A673 (cell line): ENCODE data around the genes SLC14A1, RNF165 and SMAD2.

- PRO-cap = no peak
Measured at GRCh38 chr18:44709476-44710091, 28.9 kb downstream of the SETBP1 start.

DNA sequence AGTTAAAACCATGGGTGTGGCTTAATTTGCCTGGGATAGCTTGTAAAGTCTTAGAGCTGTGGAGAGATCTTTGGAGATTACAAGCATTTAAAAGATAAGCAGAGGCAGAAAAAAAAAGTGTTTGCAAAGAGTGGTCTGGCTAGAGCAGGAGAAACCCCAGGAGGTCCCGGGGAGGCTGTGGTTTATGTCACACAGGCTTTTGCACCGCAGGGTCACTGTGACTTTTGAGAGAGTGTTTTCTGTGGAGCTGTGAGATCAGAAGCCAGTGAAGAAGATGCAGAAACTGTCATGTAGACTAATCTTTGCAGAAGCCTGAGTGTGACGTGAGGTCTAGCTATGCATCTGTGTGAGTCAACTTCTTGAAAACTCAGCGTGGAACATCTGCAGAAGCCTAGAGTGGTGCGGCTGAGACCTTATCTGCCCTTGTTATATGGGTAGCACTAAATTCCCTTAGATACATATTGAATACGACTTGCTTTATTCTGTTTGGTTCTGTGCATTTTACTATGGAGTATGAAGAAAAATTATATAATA lies 49.1 kb downstream of the SETBP1 start:
- PRO-cap = no peak

DNA sequence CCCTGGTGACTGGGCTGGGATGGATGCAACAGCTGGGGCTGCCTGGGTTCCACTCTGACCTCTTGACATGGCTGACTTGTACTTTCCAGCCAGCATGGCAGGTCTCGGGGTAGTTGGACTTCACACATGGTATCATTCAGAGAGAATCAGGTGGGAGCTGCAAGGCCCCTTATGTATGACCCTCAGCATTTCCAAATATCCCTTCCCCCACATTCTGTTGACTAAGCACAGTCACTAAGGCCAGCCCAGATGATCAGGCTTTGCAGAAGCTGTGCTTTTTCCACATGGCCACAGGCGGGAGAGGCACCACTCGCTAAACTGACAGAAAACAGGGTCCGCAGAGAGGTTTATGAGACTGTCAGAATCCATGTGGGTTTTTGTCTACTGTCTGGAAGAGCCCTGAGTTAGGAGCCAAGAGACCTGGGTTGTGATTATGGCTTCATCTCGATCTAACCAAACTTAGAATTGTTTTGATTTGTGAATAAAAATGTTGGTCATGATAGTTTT lies 50.4 kb downstream of the SETBP1 start:
- PRO-cap = no peak

- PRO-cap = no peak
Measured at GRCh38 chr18:44743891-44745240, 63.7 kb downstream of the SETBP1 start.

- PRO-cap = no peak
Measured at GRCh38 chr18:44816603-44817045, 135.9 kb downstream of the SETBP1 start.

DNA sequence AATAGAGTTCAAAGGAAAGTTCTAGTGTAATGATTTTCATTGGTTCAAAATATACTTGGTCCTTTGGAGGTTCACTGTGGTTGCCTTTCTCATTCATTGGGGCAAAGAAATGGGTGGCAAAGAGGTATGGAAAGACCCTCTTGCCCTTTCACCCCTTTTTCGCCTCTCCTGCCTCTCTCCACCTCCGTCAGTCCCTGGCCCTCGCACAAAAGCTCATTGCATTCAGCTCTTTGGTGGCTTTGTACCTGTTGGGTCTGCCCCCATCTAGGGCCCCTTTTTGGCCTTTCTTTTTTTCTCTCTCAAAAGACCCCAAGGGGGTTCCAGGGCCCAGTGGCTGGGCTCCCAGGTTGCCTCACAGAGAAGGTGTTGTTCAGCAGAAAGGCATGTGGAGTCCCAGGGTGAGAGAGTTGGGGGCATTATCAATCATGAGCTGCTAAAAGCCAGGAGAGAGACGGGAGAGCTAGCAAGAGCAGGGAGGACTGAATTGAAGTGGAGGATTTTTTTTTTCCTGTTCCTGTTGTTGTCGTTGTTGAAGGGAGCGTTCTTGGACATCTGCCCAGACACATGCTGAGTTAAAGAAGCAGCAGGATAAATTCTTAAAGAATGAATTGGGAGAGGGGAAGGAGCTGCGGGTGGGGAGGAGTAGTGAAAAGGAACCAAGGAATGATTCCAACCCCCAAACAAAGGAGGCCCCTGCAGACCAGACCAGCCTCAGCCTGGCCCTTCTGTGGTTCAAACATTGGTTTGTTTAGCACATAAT lies 145.6 kb downstream of the SETBP1 start:
- PRO-cap = unidirectional peak, plus-strand start at position 446 of the sequence; bidirectional peak, plus-strand start at position 599 of the sequence, minus-strand start at position 491 of the sequence

DNA sequence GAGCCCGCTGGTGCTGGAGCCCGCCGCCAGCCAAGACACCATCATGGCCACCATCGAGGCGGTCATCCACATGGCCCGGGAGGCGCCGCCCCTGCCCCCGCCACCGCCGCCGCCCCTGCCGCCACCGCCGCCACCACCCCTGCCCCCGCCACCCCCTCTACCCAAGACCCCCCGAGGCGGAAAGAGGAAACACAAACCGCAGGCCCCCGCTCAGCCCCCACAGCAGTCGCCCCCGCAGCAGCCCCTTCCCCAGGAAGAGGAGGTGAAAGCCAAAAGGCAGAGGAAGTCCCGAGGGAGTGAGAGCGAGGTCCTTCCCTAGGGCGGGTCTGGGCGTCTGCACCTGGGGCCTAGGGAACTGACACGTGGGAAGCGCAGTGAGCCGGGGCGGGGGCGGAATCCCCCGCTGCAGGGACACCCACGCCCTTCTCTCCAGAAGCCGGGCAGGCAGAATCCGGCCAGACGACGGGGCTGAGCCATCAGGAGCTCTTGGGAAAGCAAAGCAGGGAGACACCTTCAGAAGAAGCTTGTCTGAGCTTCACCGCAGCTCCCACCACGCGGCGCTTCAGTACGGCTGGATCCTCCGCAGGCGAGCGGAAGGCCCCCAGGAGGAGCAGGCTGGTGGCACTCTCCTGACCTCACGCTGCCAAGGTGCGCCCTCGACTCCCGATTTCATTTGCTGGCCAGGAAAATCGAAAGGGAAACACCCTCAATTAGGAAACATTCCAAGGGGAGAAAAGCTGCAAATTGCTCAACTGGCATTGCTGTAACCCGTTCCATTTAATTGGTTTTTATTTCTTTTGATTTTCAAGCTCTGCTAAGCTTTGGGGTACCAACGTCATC lies 382.9 kb downstream of the SETBP1 start:
- PRO-cap = no peak

DNA sequence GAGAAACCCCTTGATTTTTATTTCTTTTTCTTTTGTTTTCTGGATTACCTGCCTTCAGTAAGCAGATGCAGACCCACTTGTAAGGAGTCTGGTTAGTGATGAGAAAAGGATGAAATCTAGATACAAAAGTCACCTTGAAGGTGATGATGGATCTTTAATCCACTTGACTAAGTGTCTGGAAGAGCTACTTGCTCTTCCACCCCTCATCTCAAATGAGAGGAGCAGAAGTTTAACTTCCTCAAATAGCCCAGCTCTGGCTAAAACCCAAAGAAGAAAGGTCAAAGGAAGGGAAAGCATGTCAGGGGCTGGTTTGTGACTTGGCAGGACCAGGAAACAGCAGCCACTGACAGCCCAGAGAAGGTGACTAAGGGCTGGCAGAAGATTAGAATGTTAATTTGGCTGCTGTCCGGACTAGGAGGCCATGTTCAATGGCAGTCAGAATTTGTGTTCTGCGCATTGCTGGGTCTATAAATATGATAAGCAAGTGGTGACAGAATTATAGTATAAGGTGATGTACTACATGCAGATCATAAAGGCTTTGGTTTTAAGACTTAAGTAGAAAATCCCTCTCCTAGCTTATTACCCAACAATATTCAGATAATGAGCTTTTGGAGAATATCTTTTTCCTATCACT lies 386.2 kb downstream of the SETBP1 start:
- PRO-cap = no peak

DNA sequence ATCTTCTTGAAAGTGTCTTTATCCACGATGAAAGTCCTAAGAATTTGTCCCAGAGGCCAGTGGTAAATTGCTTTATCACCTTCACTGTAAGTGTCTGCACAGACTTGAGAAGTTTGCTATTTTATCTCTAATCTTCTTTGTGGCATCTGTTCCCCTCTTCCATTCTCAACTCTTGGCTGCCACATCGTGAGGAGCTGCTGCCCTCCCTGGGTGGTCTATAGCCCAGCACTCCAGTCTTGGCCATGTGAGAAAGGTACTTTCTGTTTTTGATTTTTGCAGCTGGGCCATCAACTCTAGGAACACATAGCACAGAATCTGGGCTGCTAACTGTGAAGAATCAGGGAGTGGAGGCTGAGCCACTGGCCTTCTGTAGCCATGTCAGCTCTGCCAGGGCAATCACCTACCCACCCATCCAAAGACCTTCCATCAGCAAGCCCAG lies 45.5 kb downstream of the SLC14A2 start:
- PRO-cap = no peak

DNA sequence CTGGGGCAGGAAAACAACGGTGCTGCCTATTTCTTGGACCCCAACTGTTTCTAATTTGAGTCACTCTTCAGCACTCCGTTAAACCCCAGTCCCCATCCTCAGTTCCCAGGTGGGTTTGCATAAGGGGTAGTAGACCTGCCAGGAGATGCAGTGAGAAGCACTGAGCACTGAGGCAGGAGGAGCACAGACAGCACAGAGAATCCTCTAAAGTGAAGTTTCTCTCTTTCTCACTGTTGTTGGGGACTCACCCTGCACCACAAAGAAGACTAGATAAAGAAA lies 37.3 kb upstream of the SLC14A1 start:
- PRO-cap = no peak

GRCh38 chr18:45723975-45724326 lies at the start of gene SLC14A1:
Gene SLC14A1 (plus strand): TSS chr18:45724181.
- PRO-cap = no peak

DNA sequence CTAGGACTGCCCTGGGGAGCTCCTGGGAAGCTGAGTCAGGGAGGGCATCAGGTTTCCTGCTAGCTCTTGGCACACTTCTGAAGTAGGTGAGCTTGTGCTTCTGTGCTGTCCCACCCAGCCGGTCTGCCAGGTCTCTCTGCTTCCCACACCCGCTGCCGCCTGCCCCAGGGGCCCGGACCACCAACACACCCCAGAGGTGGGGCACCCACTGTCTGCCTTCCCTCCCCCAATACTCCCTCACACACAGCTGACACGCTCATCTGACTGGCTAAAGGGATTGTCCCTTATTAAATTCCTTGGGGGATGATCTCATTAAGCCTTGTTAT lies 21.0 kb upstream of the C18orf25 start:
- PRO-cap = no peak

DNA sequence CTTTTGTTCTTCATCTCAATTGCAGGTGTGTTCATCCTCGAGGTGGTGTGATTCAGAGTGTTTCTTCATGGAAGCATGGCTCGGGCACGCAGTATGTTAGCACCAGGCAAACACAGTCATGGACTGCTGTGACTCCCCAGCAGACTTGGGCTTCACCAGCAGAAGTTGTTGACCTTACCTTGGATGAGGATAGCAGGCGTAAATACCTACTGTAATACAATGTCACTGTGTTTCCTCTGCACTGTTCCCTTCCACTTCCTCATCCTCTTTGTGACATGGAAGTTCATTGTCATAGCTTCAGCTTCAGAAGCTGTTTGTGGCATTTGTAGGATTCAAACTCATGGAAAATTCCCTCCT lies 70.9 kb upstream of the RNF165 start:
- PRO-cap = no peak

DNA sequence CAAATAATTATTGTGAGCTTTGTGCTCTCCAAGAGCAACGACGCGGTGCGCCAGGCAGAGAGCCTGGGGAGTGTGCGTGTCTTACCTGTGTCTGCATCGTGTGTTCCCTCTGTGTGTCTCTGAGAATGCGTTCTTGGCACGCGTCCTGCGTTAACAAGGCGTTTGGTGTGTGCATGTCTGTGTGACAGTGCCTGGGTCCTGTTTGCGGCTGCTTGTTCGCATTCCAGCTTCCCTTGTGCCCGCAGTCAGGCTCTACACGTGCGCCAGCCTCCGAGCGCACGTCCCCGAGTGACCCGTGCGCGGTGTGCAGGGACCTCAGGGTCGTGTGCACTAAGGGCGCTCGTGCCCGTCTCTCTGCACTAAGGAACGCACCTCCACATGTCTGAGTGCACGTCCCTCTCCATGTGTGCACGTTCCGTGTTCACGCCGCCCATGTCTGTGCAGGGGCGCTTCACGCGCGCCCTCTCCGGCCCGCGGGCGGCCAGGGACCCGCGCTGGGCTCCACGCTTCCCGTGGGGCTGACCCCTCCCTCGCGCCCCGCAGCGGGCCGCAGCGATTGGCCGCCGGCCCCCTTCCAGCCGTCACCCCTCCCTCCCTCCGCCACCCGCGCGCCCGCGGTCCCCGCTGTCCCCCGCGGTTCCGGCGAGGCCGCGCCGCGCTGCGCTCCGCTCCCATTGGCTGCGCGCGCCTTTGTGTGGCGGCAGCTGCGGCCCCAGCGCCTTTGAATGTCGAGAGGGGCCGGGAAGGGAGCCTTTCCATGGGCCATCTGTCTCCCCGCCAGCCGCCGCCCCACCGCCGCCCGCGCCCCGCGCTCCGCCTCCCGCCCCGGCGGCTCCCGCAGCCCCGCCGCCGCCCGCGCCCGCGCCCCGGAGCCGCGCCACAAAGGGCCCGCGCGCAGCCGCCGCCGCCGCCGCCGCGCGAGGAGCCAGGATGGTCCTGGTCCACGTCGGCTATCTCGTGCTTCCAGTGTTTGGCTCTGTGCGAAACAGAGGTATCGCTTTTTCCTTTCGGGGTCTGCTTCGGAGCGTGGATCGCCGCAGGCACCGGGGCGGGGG lies at the start of gene RNF165:
Gene RNF165 (plus strand): TSS at position 674 of the 1,055 bp plus-strand sequence.
- PRO-cap = bidirectional peak, plus-strand start at position 333 of the sequence, minus-strand start at position 290 of the sequence; bidirectional peak, plus-strand start at position 693 of the sequence, minus-strand start at position 520 of the sequence; bidirectional peak, plus-strand start at position 997 of the sequence, minus-strand start at position 968 of the sequence

DNA sequence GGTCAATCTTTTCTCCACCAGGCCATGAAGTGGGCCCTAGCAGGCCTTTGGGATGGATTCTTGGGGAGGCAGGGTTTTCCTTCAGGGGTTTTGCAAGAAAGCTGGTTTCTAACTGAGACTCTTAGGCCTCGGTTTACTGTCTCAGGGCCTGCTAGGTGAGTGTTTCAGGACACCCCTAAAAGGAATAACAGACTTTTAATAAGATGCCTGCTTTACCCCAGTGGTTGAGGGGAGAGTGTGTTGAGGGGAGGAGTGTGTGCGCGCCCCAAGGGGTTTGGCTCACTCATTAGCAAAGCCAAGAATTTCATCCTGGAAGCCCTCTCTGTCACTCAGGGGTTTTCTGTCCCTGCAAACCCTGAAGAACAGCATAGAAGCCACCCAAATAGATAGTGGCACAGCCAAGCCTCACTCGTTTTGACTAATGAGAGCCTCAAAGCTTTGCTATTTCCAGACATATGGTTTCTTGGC lies 28.4 kb downstream of the RNF165 start:
- PRO-cap = no peak

DNA sequence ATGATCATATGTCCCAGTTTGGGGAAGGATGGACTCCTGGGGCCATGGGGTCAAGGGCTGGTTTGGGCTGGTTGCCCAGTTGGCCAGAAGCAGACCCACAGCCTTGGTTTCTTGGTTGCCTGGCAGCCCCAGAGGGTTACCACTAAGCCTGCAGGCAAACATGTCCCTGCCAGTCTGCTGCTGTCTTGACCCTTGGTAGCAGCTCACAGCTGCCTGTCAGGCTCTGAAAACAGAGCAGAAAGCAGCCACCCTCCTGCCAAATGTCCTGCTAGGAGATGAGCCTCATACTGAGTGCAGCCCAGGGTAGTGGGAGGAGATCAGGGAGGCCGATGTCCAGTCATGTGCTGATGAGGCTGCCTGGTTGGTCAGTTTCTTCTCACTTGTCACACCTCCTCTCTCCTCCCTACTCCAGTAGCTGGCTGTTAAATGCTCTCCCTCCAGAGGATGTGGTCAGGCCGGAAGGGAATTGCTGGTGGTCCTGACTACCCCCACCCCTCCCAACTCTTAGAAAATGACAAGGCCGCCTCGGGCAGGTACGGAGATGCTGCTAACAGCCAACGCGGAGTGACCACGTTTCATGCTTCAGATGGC lies 78.5 kb downstream of the RNF165 start:
- PRO-cap = no peak

DNA sequence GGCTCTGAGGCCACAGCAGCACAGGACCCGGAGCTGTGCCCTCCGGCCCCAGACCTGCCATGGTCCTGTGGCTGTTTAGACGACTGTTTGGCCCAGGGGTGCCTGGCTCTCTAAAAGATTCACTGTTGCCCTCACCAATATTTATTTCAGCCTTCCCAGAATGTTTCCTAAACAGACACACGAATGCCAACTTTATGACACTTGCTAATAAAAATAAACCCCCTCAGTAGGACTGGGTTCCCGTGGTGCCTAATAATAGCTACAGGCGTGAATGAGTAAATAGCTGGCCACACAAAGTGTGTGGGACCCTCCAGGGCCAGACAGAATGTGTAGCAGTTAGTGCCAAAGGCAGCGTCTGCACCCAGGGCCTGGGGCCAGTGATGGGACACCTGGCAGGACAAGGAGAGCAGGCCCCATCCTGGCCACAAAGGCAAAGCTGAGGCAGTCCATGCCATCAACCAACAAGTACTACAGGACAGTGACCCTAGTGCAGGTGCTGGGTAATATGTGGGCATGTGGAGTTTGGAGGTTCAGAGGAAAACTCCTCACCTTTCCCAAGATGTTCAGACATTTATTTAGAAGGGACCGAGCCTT lies 11.7 kb upstream of the ST8SIA5 start:
- PRO-cap = no peak

DNA sequence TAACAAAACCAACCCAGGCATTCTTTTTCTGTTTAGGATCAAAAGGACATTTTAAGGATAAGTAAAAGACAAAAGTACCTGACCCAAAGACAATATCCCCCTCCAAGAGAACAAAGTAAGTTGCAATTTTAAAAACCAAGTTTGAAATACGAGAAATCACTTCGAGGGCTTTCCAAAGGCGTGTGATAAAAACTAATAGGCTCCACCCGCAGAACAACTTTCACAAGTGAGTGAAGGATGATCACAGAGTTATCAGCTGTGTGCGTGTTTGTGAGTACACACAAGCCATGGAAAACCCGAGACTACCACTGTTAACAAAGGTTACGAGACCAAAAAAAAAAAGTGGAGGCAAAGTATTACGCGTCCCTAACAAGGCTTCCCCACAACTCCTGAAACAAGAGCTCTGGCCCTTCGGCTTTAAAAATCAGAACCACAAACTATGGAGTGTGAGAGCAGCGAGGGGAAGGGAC lies 766 bp downstream of the SMAD2 start:
- PRO-cap = bidirectional peak, plus-strand start at position 427 of the sequence, minus-strand start at position 391 of the sequence; unidirectional peak, plus-strand start at position 427 of the sequence

GRCh38 chr18:47930128-47930929 lies at the start of gene SMAD2:
Gene SMAD2 (minus strand): TSS chr18:47930659.
- PRO-cap = bidirectional peak, plus-strand start at chr18:47930322, minus-strand start at chr18:47930249; bidirectional peak, plus-strand start at chr18:47930684, minus-strand start at chr18:47930467; bidirectional peak, plus-strand start at chr18:47931006, minus-strand start at chr18:47930864

DNA sequence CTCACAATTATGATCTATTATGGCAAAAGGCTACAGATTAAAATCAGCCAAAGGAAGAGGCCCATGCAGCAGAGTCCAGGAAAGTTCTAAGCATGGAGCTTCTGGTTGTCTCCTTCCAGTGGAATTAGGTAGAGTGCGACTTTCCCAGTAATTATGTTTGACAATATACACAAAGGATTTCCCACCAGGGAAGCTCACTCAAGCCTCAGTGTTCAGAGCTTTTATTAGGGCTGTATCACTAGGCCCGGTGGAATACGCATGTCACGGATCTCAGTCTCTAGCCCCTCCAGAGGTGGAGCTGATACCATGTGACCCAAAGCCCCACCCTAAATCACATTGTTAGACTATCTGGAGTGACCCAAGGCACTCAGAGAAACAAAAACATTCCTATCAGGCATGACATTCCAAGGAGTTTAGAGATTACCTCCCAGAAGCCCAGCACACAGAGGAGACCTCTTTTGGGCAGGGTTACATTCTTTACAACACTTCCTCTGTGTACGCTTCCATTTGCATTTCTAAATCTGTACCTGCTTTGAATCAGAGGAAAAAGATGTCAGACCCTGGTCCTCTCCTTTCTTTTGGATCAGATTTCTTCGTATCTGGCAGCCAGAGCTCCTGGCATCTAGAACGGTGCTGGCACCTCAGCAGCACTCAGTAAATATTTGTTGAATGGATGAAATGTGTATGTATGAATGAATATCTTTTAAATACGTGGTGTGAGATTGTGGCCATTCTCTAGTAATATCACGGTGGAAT lies 37.6 kb upstream of the SMAD2 start:
- PRO-cap = no peak